M059J (cell line): ENCODE measurements around the genes MRPL17, OR2AG2 and OR10A3.

DNA sequence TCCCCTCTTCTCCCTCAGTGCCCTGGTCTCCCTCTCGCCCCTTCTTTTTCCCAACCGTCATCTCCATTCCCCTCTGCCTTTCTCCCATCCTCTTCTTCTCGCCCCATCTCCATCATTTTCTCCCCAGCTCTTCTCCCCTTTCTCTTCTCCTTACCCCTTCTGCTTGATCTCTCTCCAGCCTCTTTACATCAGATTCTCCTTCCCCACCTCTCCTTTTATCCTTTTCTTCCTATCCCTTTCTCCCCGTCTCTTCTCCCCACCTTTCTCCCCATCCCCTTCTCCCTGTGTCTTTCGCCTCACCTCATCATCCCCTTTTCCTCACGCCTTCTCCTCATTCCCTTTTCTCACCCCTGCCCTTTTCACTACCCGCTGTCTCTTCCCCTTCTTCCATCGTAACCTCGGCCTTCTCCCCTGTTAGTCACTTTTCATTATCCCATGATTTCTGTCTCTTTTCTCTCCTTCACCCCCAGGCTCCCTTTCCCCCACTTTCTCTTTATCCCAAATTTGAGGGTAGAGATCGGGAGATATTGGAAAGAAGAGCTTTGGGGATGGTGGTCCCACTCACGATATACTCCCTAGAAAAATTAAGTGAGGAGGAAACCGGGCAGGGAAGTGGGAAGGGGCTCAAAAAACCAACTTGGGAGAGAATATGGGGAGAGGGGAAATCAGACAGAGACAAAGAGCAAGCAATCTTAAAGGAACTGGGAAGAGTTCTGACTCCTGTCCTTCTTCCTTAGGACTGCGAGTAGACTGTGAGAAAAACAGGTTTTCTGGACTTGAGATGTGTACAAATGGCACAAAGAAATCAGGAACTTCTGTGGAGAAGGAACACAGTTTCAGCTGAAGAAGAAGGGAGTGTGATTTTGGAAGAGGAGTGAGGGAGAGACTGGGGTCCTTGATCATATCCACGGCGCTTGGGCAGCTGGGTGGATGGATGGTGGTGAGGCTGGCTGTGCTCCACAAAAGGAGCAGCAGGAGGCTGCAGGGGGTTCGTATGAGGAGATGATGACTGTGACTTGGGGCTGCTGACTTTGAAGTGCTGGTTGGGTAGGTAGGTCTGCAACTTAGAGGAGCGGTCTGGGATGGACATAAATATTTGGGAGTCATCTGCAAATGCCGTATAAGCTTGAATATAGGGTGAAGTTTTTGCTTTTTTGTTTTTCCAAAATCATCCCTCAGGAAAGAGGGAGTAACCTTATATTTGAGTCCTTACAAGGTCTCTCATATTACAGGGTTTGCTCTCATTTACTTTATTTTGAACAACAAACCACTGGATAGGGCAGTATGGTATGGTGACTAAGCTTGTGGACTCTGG is 1.0 kb upstream of the DCHS1 start:
- RAMPAGE, long total RNA = no peak

DNA sequence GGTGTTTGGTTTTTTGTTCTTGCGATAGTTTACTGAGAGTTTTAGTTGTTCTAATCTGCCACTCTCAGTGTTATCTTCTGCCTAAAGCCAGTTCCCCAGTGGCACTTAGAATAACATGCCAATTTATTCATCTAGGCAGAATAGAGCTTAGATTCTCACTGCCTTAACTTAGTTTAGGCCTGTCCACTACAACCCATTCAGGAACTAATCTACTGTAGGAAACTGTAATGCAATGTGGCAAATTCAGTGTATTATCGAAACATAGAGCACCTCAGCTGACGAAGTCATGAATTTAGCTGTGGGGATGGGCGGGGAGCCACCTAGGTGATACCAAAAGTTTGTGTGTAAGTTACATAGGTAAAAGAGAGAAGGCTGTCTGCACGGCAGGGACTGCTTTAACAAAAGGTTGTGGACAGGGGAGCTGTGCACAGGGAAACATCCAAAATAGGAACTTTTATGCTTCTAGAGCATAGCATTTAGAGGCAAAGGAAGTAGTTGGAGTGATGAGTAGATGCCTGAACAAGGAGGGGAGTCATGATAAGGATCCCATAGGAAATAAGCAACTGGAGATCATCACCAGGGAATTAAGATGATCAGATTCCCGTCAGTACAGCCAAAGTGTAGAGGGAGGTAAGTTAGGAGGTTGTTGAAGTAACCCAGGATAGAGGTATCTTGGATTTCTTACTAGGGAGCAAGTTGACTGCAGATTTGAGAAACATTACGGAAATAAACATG is 4.0 kb downstream of the MRPL17 start:
- RAMPAGE, long total RNA = no peak

DNA sequence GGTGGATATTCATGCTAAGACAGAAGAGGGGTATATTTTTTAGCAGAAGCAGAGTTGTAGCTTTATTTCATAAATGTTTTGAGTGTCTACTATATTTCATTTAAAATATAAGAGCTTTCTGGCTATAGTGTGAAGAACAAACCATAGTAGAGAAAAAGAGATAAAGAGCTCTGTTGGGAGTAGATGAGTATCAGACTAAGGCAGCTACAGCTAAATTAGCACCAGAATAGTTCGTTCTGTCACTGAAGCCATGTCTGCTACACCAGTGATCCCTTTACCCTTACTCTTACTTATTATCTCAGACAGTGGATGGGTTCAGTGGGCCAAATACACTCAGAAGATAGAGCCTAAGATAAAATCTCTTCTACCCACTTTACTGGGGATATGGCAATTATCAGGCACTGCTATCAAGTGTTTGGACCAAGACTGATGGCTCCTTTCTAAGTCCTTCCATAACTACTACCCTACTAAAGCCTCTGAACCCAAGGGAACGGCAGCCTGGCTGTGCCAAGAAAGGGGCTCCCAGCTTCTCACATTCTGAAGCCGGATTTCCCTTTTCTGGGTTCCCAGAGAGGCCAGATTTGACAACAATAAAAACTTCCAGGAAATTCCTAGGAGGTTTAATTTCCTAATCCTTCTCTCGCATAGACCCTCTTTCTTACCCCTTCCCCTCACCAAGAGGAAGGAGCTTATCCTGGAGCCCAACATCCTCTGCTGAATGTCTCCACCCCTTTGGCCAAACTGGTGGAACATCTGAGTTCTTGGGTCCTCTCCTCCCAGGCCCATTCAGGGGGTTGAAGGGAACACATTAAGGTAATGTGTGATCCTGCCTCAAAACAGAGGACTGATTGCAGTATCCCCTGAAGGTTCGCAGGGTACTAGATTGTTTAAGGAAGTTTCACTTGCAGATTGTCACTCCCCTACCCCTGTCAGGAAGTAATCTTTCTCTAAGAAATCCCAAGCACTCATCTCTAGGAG is 2.1 kb downstream of the MRPL17 start:
- RAMPAGE, long total RNA = no peak

DNA sequence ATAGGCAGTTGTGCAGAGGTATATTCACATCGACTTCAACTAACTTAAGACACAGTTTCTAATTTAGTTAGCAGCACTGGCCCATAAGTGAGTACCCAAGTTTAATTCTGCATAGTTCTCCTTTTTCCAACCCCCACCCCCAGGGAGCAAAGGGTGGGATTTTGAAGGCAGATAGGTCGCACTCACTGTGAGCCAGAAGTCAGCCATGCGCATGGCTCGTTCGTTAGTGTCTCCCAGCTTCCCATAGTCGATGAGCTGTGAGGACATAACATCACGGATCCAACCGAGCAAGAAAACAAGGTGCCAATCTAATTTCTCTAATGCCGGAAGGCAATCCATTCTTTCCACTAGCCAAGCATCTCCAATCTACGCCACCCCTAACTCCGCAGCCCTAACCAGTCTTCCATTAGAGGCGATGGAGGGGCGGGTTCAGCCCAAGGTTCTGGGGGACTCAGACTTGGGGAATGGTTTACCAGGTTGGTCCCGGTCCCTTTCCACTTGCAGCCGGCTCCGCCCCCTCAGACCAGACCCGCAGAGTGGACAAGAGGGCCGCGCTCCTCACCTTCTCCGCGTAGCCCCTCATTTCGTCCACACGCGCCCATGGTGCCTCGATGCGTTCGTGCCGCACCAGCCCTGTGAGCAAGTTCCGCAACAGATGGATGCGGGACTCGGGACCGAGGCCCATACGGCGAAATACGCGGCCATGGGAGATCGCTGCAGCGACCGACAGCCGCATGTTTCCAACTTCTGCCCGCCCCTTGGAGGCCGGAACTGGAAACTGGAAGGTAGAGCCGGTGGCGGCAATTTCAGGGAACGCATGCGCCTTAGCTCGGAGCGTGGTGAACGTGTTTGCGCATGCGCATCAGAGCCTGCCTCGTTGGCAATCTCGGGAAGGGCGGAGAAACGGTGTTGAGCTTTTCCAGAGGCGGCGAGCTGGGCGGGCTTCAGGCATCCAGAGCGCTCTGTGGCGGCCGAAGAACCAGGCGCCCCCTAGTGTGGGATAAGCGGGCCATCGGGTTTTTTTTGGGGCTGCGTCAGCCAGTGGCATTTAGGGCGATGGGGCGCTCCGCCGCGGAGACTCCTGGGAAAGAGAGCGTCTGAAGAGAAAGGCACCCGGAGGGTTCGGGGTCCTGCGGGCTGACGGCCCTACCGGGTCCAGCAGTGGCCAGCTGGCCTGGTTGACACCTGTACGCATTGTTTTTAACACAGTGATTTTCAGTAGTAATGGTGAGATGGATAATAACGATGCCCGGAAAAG is at the start of gene MRPL17:
Gene MRPL17 (minus strand): TSS at position 780 of the 1,258 bp plus-strand sequence.
- RAMPAGE, long total RNA = start-site peak on the minus strand centred at position 736 of the sequence, 55 bp wide, 464 and 344 reads in 2 replicates

DNA sequence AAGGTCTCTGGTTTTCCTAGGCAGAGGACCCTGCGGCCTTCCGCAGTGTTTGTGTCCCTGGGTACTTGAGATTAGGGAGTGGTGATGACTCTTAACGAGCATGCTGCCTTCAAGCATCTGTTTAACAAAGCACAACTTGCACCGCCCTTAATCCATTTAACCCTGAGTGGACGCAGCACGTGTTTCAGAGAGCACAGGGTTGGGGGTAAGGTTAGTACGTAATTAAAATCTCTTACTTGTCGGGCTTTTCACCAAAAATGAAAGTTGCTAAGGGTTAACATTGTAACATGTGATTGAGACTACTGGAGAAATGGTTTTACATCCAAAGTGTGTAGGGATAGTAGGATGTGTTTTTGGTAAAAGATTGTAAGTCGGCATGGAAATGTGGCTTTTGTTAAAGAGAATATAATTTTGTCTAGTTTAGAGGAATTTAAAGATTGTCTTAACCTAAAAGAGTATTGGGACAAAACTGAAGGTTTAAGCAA is 7.6 kb upstream of the MRPL17 start:
- RAMPAGE, long total RNA = no peak

DNA sequence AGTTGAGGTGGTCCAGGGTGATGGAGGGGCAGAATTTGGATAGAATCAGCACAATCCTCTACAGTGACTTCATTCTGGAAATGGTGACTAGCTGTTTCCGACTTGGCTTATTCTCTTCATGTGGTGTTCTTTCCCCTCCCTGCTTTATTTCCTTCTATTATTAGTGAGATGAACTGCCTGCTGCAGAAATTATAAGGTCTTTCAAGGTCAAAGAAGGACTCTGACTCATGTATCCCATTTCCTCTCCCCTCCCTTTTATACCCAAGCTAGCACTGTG is 12.2 kb upstream of the MRPL17 start:
- RAMPAGE, long total RNA = no peak

- RAMPAGE, long total RNA = no peak
These were observed at the start of gene OR2AG2 for GRCh38 chr11:6771707-6772170. Gene OR2AG2 (minus strand): TSS chr11:6771976.

DNA sequence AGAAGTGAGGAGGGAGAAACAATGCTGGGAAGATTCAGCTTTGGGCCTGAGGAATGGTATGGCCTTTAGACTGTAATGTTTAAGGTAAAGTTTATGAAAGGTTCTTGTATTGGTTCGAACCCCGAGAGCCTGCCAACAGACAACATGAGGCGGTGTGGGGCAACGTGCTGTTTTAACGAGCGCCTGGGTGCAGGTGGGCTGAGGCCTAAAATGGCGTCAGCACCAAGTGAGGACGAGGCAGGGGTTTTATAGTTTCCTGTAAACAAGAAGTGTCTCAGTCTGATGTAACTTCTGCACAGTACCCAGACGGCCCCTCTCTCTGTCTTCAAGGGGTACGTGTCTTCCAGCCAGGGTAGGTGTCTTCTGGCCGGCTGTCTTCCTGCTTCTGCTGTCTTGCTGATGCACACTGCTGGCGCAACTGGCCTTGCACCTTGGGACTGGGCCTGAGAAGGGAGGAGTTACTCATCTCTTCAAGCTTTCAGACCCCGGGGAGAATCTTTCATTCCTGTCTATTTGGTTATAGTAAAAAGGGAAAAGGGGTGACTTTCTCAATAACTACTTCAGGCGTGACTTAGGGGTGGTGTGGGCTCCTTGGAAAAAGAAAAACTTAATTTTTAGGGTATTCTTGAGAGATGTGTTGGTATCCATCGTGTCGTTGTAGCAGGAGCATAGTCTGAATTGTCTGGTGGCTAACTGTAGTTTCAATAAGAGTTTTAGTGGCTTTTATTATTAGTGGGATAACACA is 2.8 kb downstream of the PPFIBP2 start:
- RAMPAGE, long total RNA = no peak

- RAMPAGE, long total RNA = no peak
These were observed 10.8 kb downstream of the PPFIBP2 start for GRCh38 chr11:7524322-7525283.

- RAMPAGE, long total RNA = no peak
These were observed 62.8 kb downstream of the PPFIBP2 start for GRCh38 chr11:7576736-7576952.

GRCh38 chr11:7604749-7605146 is 68.6 kb downstream of the CYB5R2 start:
- RAMPAGE, long total RNA = no peak

- RAMPAGE, long total RNA = no peak
These were observed at the start of gene OR10A3 for GRCh38 chr11:7941592-7942113. Gene OR10A3 (minus strand): TSS chr11:7941708.

GRCh38 chr11:8643766-8644254 is 38.7 kb downstream of the TRIM66 start:
- RAMPAGE, long total RNA = no peak

DNA sequence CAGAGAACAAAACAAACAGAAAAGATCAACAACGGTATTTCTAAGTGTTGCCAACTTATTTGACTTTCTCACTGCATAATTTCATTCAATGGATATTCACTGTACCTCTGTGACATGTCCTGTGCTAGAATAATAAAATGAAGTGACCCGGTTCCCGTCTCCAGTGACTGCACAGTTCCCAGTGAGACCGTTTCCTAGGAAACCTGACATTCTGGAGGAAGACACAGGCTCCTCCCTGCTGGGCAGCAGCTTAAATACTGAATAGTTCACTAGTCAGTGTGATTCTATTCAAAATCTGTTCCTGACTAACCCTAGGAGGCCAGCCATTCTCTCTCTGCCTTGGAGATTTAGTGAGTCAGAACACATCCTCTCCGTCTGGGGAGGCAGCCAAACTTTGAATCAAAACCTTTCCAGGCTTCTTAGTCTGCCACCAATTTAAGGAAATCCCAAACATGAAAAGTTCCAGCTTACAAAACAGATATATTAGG is 11.3 kb downstream of the TRIM66 start:
- RAMPAGE, long total RNA = no peak

- RAMPAGE, long total RNA = no peak
These were observed 11.0 kb downstream of the RPL27A start for GRCh38 chr11:8693300-8694189.

GRCh38 chr11:8758346-8758545 is 52.2 kb downstream of the DENND2B start:
- RAMPAGE, long total RNA = no peak

GRCh38 chr11:8767442-8767796 is 43.1 kb downstream of the DENND2B start:
- RAMPAGE, long total RNA = no peak

DNA sequence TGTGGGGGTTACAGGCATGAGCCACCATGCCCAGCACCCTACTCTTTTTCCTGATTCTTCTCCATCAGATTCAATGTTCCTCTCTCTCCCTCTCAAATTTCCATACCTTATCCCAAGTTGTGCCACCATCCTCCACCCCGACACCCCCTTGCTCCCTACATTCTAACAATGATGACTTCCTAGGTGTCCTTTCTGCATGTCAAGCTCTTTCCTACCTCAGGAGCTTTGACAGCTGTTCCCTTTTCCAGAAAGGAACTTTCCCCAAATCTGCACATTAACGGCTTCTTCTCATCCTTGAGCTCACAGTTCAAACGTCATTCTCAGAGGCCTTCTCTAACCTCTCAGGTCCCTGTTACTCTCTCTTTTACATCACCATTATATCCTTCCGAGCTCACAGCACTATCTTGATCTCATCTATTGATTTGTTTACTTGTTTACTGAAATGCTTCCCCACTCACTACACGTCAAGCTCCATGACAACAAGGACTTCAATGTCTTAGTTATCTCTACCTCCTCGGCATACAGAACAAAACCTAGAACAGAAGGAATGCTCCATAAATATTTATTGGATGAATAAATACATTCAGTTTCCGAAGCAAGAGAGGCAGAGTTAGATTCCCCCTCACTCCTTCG is 12.6 kb downstream of the DENND2B start:
- RAMPAGE, long total RNA = no peak

- RAMPAGE, long total RNA = no peak
These were observed 1.2 kb downstream of the TMEM9B start for GRCh38 chr11:8962970-8963607.

- RAMPAGE, long total RNA = no peak
These were observed 2.4 kb downstream of the SCUBE2 start for GRCh38 chr11:9088871-9089528.